Rectum (tissue), 1 donor: ENCODE measurements around a stretch of chr9.

- PRO-cap = bidirectional peak, plus-strand start at chr9:133539603, minus-strand start at chr9:133539493; bidirectional peak, plus-strand start at chr9:133539831, minus-strand start at chr9:133539774
These were observed 4.8 kb downstream of the ADAMTSL2 start for GRCh38 chr9:133539072-133539884.

- PRO-cap = unidirectional peak, plus-strand start at chr9:133568281
These were observed 33.5 kb downstream of the ADAMTSL2 start for GRCh38 chr9:133568001-133568372.

- PRO-cap = no peak
These were observed 24.6 kb downstream of the FAM163B start for GRCh38 chr9:133584372-133585290.

GRCh38 chr9:133585906-133586418, 23.2 kb downstream of the FAM163B start:
- PRO-cap = no peak

DNA sequence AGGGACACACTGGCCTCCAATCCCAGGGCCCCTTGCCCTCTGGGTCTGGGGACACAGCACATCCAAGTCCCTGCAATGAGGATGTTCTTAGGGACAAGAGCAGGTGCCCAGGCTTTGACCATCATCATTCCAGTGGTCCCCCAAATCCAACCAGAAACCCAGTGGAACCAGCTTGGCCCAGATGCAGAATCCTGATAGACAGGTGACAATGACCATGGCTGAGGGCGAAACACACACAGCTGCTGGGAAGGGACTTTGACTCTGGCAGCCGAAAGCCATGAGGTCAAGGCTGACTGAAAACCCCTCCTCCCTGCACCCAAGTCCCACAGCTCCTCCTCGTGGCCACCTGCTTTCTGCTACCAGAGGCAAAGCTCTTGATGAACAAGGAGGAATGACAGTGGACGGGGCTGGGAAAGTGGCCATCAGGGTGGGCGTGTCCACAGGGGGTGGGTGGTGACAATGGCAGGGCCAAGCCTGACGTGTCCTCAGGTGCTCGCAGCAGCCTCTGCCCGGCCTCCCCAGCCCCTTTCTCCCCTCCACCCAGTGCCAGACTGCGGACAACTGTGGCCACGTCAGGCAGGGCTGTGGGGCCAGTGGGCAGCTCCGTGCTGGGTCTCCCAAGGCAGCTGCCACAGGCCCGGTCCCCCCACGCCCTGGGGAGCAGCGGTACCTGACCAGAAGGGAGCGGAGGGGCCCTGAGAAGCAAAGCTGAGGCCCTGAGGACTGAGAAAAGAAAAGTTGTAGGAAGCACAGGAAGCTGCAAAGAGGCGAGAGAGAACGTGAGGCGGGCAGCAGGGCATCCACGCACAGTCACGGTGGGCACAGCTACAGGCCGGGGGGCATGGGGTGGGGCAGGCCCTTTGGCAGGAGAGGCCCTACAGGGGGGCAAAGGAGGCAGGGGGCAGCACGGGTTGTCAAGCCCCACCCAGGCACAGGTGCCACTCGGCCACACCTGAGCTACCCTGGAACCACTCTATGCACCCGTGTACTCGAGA, 30.9 kb upstream of the SARDH start:
- PRO-cap = no peak

- PRO-cap = bidirectional peak, plus-strand start at chr9:133842478, minus-strand start at chr9:133842291
These were observed 104.1 kb upstream of the SARDH start for GRCh38 chr9:133842208-133842641.

GRCh38 chr9:133881682-133882651, 110.2 kb downstream of the VAV2 start:
- PRO-cap = no peak

DNA sequence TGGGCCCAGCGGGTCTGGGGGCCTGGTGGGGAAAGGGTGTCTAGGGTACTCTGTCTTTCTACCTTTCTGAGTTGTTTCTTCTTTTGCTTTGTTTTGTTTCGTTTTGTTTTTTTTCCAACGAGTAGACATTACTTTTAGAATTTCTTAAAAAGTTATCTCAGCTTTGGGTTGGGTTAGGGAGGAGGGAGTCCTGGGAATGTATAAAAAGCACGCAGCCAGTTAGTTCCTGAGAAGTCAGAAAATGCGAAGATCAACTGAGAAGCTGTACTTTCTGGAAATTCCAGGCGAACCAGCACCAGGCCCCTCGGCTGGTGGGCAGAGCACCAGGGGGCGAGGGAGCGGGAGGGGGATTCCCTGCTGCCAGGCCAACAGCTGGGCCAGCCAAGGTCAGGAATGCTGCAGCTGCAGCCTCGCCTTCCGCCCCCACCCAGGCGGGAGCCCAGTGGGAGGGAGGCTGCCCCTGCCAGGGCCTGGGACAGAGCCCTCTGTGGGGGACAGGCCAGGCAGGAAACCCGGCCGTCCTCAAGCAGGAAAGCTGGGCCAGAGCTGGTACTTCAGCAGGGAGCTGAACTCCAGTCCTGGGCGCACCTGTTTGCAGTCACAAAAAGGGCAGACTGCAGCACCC, 35.6 kb downstream of the VAV2 start:
- PRO-cap = no peak

GRCh38 chr9:133989507-133990120, 2.5 kb downstream of the VAV2 start:
- PRO-cap = bidirectional peak, plus-strand start at chr9:133990039, minus-strand start at chr9:133989874

- PRO-cap = no peak
These were observed 582 bp downstream of the BRD3OS start for GRCh38 chr9:134025744-134026382.

DNA sequence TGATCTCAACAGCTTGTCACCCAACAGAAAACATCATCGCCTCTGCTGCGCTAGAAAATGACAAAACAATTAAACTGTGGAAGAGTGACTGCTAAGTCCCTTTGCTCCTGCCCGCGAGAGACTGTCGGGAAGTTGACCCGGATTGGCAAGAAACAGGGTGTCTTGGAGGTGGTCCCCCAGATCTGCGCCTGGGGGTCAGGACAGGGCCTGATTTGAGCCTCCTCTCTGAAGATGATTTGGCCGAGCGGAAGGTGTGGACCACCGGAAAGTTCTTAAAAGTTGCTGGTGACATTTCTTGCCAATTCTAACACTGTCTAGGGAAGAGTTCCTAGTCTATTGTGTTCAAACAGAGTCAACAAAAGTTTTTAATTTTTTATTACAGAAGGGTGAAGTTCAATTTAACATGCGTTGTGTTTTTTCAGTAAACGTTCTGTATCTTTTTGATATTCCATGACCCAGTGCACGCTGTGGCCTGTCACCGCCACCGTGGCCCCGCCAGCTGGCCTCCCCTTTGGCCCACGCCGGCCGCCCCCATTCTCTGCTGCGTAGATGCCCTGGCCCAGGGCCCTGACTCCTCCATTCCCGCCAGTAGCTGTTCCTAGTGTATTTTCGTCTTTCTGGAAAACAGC, 22.1 kb downstream of the WDR5 start:
- PRO-cap = no peak

DNA sequence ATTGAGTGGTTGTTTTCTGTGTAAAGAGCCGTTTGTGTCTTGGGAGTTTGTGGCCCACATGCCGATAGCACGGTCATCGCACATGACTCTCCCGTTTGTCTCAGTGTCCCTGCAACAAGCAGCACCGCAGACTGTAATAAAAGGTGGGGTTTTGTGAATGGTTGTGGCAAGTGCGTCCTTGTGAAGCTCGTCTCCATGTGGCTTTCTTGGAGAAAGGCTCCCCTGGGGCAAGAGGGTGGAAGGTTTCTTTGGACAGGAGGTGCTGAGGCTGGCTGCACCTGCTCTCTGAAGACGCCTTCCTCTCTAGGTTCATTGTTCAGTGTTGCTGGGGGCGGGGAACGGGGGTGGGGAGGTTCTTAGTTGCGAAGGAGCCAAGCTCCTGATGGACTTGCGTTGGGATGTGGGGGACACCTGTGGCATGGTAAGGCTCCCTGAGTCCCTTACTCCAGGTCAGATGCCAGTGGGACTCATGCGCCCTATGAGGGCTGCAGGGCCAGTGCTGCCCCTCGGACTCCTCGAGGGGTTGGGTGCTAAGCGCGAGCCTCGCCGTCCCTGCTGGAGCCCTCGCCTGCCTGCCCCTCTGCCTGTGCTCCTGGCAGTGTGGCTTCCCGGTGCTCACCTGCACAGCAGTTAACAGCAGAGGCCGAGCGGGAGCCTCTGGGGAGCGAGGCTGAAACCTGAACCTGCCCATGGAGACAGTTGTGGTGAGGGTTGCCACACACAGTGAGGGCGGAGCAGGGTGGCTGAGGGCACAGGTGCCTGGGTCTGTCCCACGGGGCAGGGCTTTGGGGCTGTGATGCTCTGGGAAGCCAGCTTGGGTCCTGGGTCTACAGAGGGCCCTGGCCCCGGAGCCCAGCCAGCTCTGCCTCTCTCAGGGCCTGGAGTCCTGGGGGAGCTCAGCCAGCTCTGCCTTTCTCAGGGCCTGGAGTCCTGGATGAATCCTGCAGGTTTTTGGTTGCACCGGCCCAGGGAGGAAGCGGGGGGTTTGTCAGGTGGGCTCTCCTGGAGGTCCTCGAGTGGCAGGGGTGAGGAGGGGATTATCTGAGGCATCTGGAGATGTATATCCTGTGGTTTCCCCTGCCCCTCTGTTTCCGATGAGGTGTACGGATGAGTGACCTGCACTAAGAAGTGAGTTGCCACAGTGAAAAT, 23.0 kb downstream of the WDR5 start:
- PRO-cap = no peak

DNA sequence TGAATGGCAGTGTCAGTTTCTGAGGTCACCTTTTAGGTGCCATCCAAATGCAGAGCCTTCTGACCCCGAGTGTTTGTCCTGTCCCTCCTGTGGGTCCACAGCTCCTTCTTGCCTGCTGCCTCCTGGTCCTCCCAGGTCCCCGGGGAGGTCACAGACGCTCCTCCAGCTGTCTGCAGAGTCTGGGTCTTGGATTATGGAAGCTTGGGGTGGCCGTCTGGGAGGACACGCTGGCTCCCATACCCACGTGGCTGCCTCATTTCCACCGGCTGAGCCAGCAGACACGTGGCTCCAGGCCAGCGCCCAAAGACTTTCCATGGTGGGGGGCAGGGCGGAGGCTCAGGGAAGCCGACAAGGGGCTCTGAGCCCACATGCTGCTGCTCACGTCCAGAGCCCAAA, 52.5 kb downstream of the WDR5 start:
- PRO-cap = no peak

GRCh38 chr9:134232863-134233351, 93.3 kb upstream of the RXRA start:
- PRO-cap = no peak

DNA sequence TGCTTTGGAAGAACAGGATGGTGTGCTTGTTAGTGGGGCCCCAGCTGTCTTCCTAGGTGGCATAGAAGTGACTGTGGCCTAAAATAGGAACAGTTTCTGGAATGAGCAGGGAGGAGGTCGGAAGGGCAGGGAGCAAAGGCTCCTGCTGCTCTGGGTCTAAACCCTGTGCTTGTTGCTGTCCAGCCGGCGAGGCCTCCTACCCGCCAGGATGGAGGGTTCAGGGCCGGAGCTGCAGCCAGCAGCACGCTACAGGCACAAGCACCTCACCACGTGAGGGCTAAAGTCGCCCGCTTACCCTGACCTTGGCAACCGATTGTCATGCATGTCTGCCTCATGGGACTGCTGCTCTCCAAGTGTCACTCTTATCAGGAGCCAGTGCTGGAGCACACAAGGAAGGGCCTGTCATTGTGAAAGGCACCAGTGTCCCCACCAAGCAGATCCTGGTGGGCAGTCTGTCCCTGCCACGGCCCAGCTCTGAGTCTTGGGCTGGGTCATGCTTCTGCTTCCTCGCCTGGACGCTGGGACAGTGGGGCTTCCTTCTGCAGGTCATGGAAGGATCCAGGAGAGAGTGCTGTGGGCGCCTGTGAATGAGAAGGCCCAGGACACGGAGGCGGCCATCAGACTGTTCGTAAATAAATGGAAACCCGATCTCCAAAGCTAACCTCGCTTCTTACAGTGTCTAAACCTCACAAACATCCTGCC, 58.3 kb upstream of the RXRA start:
- PRO-cap = no peak

GRCh38 chr9:134282955-134283611, 43.2 kb upstream of the RXRA start:
- PRO-cap = no peak

GRCh38 chr9:134315698-134316175, 10.5 kb upstream of the RXRA start:
- PRO-cap = no peak

DNA sequence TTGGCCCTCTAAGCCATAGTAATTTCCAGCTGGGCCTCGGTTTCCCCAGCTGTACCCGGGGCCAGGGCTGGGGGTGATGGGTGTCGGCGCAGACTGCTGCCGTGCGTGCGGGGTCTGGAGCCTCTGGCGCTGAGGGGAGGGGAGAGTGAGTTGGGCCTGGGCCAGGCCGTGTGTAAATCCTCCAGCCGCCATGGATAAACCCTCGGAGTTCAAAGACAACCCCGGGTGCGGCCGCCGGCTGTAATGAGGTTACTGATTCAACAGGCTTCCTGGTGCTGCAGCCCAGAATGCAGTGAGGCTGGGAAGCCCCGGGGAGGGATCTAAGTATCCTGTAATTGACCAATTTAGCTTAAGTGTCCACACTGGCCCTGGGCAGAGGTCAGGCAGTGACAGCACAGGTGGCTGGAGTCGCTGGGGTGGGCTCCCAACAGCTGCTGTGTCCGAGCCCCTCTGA, 7.2 kb downstream of the RXRA start:
- PRO-cap = bidirectional peak, plus-strand start at position 375 of the sequence, minus-strand start at position 245 of the sequence

GRCh38 chr9:134347995-134348909, 22.0 kb downstream of the RXRA start:
- PRO-cap = no peak

DNA sequence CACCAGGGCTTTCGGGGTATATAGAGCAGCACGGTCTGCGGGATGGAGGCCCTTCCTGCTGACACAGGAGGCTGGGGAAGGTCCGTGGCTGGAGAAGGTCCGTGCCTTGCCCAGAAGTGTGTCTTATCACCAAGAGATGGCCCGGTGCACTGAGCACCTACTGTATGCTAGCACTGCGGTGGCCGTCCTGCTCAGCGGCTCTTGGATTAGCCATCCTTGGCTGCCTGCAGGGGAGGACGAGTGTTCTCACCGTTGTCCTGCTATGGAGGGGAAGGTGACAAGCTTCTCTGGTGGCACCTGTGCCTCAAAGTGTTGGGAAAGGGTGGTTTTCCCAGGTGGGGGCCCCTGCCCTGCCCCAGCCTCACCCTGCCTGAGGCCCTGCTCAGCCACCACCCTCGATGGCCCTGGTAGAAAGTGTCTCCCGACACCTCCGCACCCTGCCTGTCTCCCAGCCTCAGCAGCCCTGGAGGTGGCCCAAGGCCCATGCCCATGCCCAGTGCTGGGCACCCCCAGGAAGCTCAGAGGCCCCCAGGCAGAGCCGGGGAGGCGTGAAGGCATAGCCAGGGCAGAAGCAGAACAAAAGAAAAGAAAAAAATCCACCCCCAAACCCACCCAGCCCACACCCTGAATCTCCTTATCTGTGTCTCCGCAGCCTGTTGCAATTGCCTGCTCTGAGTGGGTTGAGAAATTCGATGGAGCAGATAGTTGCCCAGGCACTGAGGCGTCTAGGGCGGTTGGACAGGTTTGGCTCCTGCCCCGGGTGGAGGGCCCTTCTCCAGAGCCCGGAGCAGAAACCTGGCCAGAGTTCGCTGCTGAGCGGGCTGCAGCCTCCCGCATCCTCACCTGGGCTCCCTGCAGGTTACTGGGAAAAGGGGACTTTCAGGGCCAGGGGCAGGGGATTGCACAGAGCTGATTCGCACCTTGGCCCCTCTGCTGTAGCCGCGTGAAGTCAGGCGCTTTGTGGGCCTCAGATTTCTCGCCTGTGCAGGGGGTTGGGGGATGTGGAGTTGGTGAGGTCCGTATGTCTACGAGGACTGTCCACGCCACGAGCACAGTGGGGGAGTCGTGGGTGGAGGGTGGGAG, 30.6 kb downstream of the RXRA start:
- PRO-cap = unidirectional peak, plus-strand start at position 790 of the sequence; unidirectional peak, plus-strand start at position 802 of the sequence